Bile duct (tissue), 1 donor: ENCODE data around the gene XKR3.

DNA sequence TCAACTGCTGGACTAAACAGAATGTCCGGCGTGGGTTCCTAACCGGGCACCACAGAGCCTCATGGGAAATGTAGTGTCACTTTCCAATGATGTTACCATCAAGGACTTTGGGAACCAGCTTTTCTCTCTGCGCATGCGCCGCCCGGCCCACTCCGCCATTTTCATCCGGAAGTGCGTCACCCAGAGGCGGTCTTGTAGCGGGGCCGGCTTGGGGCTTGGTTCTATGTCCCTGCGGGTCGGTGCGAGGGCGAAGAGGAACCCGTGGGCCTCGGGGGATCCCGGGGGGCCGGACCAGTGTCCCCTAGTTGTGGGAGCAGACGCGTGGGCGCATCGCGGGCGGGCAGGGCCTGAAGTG lies 3430.3 kb upstream of the OR11H1 start:
- PRO-cap, result no peak

- PRO-cap, result no peak
These were observed 103.2 kb downstream of the XKR3 start for GRCh38 chr22:16722065-16722381.

DNA sequence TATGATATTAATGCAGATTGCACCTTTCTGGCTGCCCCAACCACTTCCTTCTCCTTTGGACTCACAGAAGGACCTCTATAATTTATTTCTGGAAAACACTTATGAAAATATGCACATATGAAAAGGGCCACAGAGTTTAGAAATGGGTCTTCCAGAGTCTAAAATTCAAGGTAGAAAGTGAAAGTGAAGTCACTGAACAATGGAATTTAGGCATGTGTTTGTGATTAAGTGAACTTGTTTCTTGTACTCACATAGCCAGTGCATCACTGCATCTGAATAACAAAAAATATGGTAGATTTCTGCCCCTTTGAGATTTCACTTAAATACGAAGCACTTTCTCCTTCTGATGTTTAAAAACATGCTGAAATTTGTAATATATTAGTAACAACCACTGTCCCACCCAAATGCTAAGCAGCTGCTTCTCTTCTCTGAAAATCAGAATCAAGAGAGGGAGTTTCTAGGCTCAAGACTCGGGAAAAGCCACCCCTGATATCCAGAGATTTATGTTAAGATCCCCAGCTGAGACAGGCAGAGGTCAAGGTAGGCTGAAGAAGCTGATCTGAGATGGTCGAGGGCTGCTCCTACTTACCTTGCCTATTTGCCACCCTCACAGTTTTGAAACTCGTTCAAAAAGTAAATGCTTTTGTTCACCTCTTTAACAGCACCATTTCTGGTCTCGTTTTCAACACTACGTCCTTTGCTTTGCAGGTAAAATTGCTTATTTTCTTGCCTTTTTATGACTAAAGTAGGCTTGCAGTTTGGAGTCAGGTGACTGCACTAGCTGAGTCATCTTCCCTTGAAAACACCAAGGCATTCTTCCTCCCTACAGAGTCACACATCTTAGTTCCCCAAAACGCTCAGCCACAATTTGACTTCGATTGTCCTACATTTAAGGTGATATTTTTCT lies at the start of gene XKR3:
Gene XKR3 (minus strand): TSS at position 710 of the 907 bp plus-strand sequence.
- PRO-cap, result no peak

DNA sequence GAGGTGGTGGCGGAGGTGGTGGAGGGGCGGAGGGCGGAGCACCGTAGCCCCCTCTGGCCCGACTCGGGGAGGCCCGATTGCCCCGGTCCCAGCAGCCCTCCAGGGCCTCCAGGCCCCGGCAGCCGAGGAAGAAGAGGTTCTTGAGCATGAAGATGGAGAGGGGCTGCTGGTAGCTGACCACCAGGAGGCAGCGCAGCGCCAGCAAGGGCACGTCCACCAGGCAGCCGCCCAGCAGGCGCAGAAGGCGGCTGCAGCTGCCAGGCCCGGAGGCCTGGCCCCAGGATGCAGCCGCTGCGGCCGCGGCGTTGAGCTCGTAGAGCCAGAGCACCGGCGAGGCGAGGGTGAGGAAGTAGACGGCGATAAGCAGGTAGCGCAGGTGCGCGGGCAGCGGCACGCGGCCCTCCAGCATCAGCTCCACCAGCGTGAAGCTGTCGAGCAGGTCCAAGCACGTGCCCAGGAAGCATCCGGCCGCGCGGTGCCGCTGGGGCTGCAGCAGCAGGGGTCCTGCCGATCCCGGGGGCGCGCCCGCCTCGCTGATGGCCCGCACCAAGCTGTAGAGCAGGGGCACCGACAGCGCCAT lies 1.6 kb downstream of the TMEM121B start:
- PRO-cap, result no peak

- PRO-cap, result unidirectional peak, minus-strand start at chr22:17199433; unidirectional peak, minus-strand start at chr22:17199517
These were observed 20.0 kb downstream of the ADA2 start for GRCh38 chr22:17199079-17199745.

GRCh38 chr22:17230053-17230723 lies 11.0 kb upstream of the ADA2 start:
- PRO-cap, result no peak

DNA sequence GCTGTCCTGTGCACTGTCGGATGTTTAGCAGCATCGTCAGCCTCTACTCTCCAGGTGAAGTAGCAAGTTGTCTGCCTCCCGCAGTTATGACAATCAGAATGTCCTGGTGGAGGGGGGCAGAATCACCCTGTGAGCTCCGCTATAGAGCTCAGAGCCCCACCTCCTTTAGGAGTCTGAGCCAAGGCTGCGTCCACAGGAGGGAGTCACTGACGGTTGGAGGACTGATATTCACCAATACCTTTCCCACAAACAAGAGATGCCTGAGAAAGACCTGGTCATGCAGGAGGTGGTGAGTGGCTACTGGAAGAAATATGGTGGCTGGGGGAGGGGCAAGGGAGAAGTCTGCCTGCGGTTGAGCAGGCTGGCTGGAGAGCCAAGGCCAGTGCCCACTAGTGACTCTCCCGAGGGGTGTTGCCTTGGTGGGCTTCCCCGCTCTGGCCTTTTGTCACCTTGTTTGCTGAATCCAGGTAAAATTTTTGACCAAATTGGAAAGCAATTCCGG lies 41.8 kb upstream of the ADA2 start:
- PRO-cap, result no peak

GRCh38 chr22:17264310-17265165 lies 45.3 kb upstream of the ADA2 start:
- PRO-cap, result bidirectional peak, plus-strand start at chr22:17264707, minus-strand start at chr22:17264510

DNA sequence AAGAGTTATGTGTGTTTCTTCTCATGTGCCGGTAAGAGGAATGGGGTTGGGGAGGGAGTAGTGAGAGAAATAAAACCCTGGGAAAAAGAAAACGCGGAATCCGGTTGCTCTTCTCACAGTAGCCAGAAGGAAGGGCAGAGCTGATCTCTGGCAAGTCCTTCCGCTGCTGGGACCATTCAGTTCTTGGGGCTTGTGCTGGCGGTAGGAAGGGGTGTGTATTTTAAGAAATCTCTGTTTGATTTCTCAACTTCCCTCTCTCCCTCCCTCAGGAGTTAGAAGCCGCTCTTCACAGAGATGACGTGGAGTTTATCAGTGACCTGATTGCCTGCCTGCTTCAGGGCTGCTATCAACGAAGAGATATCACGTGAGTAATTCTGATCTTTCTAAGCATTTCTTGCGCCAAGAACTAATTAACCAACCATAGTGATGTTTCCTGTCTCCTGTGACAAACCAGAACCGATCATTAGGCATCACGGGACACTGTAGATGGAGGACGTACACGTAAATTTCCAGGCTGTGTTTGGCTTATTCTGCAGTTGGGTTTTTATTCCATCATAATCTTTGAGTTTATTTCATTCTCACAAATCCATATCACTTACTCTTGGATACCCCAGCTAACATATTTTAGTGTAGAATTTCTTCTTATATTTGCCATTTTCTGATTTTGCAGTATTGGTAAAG lies 85.8 kb upstream of the SLC25A18 start:
- PRO-cap, result no peak

- PRO-cap, result no peak
These were observed 751 bp upstream of the BCL2L13 start for GRCh38 chr22:17637875-17638136.

DNA sequence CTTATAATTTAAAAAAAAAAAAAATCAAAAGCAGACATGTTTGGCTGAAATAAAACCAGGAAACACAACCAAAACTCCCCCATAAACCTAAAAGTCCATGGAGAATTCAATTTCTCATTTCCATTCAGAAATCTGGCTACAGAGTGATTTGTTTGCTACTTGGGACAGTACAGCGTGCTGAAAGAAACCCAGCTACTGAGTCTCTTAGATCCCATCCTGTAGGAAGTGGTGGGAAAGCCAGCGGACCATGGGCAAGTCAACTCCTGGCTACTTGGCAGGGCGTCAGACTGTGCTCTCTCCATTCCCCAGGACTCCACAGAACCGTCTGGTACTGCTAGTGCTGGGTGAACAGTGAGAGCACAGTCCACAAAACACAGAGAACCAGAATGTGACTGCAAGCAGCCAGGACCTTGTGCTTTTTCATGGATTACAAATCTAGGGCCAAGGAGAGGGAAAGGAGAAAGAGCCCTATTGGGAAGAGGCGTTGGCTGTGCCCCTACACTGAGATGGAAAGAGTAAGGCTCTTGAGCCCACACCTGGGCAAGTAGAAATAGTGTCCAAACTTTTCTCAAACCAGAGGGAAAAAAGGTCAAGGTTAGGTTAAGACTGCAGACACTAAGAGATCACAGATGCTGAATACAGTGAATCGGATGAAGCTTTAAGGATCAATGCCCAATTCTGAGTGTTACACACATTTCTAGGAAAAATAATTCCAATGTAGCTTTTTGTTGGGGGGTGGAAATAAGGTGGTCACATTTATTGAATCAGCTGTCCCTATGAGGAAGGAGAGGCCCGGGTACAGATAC lies 10.2 kb downstream of the BID start:
- PRO-cap, result no peak

DNA sequence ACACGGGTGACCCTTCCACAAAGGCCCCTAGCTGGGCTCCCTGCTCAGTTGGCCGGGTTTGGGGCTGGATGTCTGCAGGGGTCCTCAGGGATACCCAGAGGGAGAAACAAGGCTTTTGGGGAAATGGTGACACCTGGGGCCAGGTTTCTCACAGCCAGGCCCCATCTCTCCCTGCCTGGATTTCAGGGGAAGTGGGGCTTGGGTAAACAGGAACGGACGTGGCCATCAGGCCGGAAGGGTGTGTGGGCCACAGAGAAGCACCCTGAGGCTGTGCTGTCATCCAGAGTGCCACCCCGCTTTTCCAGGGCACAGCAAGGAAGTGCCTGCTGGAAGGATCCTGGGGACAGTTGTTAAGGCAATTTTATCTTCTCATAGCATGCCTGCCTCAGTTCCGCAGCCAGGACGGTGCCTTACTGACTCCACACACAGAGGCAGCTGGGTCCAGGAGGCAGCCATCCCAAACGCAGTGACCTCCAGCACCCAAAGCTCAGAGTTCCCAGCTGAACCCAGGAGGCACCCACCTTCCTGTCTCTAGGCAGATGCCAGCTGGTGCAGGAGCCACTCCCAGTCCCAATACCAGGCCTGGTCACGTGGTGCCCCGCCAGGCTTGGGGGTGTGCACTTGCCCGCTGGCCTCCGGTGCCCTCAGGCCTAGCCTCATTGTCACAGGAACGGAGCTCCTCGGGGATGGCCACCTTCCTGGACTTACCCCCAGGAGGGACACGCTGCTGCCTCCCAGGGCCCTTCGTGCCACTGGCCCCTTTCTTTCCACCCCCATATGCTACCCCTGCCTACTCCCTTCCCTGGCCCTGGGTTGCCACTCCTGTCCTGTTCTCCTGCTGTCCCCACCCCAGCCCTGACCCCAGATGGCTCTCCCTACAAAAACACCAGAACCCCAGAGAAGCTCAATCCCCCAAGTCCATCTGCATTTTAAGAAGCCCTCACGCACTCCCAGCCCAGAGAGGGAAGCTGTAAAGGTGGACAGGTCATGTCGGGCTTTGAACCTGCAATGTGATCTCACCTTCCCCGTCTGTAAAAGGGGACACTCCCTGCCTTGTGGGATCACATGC lies 4.7 kb downstream of the BID start:
- PRO-cap, result no peak

DNA sequence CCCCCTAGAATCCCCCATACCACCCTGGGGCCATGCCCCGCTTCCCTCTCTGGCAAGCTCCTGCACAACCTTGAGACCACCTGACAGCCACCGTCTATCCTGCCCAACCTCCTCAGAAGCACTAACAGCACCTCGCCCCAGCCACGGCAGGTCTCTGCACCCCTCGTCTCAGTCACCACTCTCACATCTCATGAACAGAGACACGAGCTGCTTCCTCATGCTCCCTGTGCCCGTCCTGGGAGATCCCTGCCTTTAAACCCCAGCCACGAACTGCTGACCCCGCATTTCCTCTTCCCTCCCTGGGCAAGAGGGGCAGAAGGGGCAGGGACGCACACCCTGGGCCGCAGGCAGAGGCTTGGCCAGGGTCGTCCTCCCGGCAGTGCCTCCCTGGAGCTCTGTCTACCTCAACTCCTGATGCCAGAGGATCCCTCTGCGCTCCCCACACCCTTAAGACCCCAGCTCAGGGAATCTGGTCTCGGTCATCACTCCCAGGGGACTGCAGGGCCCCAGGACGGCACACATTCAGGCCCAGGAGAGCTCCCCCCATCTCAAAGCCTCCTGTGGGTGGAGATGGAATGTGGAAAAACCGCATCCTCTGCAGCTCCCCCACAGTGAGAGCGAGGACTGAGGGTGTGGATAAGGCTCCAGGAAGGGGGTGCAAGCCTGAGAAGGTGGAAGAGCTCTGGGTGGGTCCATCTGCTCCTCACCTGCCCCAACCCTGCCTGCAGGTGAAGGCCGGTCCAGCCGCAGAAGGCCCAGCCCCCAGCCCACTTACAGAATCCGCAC lies 1.2 kb downstream of the BID start:
- PRO-cap, result no peak

- PRO-cap, result bidirectional peak, plus-strand start at chr22:17777322, minus-strand start at chr22:17777220; bidirectional peak, plus-strand start at chr22:17777586, minus-strand start at chr22:17777623; unidirectional peak, minus-strand start at chr22:17777857
These were observed 3.2 kb upstream of the BID start for GRCh38 chr22:17776959-17778301.

DNA sequence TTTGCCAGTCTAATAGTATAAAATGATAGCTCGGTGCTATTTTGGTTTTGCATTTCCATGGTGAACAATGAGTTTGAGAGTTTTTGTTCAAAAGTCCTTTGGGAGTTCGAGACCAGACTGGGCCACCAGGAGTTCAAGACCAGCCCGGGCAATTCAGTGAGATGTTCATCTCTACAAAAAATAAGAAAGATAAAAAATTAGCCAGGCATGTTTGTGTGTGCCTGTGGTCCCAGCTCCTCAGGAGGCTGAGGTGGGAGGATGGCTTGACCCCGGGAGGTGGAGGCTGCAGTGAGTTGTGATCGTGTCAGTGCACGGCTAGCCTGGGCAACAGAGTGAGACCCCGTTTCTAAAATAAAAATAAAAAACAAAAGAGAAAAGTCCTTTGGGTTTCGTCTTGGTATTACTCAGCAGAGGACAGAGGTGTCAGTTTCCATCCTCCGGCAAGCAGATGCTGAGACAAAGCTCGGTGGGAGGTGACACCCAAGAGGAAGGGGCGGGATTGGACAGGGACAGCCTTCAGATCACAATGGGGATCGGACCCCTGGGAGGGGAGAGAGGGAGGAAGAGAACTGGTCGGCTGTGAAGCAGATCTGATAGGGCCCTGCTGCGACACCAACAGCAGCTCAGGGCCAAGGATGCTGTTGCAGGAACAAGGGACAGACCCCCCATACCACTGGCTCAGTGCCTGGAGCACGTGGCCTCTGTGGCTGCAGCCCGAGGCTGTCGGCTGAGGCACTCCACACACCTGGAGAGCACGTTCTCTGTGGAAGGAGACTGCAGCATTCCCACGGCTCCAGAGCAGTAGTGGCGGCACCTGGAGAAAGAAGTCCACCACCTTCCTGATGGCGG lies 5.1 kb upstream of the BID start:
- PRO-cap, result no peak

- PRO-cap, result unidirectional peak, plus-strand start at chr22:17831655
These were observed 57.2 kb upstream of the BID start for GRCh38 chr22:17831179-17832238.

GRCh38 chr22:17871684-17872606 lies 97.7 kb upstream of the BID start:
- PRO-cap, result no peak

DNA sequence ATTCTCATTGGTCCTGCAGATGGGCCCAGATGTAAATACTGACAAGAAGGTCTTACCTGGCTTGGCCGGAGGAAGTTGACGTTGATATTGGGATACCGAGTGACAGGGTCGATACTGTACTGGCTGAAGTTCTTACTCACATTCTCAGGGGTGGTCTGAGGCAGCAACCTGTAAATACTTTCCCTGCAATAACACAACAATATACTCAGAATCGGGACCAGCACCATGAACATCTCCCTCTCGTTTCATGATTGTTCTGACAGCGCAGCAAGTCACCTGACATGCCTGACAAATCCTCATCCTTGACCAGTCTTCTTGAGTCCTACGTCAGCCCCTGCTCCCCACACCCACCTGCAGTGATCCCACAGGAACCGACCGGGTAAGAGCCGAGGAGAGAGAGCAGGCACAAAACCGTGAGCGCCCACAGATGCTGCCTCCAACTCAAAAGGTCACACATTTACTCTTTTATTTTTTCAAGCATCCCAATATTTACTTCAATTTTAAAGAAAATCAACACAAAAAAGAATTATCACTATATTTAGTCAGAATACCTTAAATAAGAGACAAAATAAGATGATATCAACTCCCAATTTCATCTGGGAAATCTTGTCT lies 121.1 kb upstream of the BID start:
- PRO-cap, result no peak

- PRO-cap, result no peak
These were observed 102.3 kb downstream of the MICAL3 start for GRCh38 chr22:17921803-17922699.

DNA sequence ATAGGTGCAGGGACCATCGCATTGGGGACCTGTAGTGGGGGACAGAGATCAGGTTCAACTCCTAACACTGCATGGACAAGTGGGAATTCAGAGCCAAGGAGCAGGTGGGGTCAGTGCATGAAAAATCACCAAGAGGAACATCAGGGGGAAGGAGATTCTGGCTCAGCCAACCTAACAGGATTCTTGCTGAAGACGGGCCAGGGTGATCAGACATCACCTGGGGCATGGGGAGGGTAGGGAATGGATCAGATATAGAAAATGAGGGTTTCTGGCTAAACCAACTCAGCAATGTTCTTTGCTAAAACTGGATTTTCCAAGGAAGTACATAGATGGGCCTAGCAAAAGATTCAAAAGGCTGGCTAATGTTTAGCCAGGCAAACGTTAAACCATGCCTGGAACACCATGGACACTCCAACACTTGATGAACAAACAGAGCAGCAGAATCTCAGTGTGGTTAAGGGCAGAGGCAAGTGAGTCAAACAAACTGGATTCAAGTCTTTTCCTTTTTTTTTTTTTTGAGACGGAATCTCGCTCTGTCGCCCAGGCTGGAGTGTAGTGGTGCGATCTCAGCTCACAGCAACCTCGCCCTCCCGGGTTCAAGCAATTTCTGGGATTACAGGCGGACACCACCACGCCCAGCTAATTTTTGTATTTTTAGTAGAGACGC lies 70.0 kb downstream of the MICAL3 start:
- PRO-cap, result no peak